ENCODE results near the gene FOLR2.

DNA sequence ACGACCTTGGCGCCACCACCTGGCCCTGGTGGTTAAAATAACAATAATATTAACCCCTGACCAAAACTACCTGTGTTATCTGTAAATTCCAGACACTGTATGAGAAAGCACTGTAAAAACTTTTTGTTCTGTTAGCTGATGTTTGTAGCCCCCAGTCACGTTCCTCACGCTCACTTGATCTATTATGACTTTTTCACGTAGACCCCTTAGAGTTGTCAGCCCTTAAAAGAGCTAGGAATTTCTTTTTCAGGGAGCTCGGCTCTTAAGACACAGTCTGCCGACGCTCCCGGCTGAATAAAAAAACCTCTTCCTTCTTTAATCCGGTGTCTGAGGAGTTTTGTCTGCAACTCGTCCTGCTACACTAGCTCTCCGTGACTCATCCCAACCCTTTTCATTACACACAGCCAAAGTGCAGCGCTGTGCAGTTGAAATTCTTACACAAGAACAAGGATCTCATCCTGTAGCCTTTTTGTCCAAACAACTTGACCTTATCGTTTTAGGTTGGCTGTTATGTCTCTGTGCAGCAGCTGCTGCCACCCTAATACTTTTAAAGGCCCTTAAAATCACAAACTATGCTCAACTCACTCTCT is 83.8 kb upstream of the DEFB108B start:
- RRBS, result no CpG with 5 or more reads among the region's 14 CpGs

- RRBS, result 2% methylated on average over 4 of the region's 43 CpGs
These were observed 46.6 kb upstream of the DEFB108B start for GRCh38 chr11:71786361-71786931.

DNA sequence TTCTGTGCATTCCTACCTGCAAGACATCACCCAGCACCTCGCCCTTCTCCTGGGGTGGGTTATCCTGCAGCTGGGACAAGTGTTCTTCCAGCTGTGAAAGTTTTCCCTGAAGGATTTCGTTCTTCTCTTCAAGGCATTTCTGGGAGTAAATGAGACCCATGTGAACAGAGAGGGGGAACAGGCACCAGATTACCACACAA is 17.6 kb downstream of the IL18BP start:
- RRBS, result no CpG with 5 or more reads among the region's 2 CpGs

DNA sequence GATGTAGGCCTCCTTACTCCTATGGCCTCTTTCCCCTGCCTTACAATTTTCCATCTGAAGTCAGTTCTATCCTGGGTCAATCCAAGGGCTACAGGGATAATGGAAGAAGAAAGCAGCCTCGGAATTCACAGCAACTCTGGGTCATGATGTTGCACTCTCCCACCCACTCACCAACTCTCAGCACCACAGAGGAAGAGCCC is 24.4 kb downstream of the IL18BP start:
- RRBS, result no CpG with 5 or more reads among the region's 1 CpG

- RRBS, result 3% methylated on average over 3 of the region's 30 CpGs
These were observed 38.8 kb downstream of the NUMA1 start for GRCh38 chr11:72041273-72042241.

GRCh38 chr11:72216538-72217002 is at the start of gene FOLR2:
FOLR2 (plus strand) TSS chr11:72216794.
- RRBS, result no CpG with 5 or more reads among the region's 6 CpGs

DNA sequence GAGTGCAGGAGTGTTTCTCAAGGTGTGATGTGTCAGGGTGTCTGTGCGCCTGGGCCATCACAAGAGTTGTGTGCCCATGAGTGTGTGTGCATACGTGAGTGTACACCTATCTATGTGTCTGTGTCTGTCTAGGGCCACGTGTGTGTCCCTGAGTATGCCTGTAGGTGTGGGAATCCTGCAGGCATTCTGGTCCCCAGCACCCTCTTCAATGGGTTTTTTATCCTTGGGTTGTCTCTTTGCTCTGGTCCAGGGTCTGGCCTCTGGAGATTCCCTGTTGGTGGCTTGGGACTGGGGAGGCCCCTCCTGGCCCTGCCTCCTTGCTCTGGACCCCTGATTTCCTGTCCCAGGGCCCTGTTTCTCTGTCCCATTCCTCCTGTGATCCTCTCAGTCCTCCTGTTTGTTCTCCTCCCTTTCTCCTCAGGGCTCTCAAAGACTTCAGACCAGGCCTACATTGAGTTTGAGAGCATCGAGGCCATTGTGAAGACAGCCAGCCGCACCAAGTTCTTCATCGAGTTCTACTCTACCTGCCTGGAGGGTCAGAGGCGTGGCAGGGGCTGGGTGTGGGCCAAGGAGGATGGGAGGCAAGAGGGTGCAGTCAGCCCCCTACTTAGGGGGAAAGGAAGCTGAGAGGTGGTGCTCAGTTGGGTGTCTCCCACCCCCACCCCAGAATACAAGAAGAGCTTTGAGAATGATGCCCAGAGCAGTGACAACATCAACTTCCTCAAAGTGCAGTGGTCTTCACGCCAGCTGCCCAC is 9.5 kb downstream of the INPPL1 start:
- RRBS, result no CpG with 5 or more reads among the region's 8 CpGs

GRCh38 chr11:72583866-72585188 is 89.9 kb downstream of the PDE2A start:
- RRBS, result 42% methylated on average over 43 of the region's 82 CpGs

DNA sequence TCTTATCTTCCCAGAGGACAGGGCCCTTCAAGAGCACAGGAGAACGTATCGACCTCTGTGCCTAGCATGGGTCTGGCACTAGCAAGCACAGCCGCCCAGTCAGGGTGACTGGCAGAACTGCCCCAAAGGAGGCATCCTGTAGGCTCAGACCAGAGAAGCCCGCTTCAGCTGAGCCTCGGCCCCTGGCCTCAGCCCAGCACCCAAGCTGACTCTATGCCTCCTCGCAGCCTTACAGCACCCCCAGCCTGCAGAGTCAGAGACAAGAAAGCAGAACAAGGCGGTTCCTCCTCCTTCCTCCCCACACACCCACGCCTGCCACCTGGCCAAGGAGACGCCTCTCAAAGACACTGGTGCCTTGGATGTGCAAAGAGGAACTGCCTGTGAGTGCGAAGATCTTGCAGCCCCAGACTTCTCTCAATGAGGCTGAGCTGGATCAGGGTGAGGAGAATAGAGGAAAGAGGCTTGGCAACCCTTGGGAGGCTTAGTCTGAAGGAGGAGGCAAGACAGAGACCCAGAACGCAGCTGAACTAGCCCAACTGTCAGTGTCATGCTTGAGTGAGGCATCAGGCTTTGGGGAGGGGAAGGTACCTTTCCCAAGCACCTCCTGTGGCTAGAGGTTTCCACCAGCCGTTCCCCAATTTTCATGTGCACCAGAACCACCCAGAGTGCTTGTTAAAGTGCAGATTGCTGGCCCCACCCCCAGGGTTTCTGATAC is 60.2 kb downstream of the PDE2A start:
- RRBS, result no CpG with 5 or more reads among the region's 12 CpGs

DNA sequence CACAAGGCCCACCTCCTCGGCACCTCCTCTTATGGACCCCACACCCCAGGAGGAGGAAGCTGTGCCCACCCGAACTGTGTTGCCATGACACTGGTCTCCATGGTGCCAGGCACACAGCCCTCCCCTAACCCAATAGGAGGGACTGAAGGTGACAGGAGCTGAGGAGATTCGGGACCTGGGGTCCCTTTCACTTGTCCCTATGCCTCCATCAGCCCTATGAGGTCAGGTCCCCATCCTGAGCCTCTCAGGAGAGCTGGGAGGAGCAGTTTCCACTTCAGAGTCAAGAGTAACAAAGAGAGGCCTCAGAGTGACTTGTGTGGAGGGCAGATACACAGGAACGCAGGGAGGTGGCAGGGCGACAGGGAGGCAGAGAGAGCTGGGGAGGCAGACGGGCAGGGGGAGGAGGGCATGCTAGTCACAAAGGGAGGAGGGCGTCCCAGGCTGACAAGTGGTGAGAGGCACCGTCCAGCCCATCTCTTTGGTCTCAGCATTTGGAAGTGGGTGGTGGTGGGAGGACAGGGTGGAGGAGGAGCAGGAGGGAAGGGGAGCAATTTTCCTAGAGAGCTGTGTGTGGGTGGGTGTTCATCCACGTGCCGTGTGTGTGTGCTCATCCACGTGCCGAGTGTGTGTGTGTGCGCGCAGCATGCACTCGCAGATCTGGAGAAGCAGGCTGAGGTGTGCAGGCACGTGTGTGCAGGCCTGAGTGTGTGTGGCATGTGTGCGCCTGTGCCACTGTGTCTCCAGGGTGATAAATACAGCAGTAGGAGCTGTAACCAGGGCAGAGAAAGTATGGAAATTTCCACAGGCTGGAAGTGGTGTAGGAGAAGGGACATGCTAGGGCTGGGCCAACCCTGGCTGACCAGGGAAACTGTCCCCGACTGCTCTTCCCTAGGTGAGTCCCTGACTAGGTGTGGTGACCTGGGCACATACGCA is 7.0 kb upstream of the PDE2A start:
- RRBS, result no CpG with 5 or more reads among the region's 19 CpGs

- RRBS, result no CpG with 5 or more reads among the region's 22 CpGs
These were observed 27.6 kb upstream of the PDE2A start for GRCh38 chr11:72701449-72702670.

DNA sequence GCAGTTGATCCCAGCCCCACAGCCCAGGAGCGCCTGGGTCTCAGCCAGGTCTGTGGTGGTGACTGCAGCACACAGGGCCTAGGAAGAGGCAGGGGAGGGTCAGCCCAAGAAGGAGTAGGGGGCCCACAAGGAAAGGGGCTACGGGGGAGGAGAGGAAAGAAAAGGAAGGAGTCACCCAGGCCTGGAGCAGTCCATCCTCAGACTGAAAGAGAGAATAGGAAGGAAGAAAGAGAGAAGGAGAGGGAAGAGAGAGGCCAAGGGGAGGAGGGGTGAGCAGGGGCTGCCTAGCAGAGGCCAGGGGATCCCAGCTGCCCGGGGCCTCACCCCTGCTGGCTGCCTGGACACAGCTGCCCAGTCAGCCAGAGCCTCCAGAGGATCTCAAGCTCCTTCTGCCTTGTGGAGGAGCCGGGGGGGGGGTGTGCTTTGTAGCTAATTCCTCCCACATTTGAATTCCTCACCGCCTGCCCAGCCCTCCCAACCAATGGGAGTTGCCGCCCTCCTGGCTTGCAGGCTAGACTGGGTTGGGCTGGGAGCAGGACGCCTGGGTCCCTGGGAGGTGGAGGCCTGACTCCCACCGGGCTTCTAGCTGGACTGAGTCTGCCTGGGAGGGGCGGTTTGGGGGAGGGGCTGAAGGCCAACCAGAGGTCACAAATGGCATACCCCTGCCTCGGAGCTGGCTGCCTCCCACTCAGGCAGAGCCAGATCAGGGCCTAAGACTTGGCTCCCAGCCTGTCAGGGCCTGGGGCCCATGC is 29.0 kb upstream of the PDE2A start:
- RRBS, result 11% methylated on average over 2 of the region's 10 CpGs

DNA sequence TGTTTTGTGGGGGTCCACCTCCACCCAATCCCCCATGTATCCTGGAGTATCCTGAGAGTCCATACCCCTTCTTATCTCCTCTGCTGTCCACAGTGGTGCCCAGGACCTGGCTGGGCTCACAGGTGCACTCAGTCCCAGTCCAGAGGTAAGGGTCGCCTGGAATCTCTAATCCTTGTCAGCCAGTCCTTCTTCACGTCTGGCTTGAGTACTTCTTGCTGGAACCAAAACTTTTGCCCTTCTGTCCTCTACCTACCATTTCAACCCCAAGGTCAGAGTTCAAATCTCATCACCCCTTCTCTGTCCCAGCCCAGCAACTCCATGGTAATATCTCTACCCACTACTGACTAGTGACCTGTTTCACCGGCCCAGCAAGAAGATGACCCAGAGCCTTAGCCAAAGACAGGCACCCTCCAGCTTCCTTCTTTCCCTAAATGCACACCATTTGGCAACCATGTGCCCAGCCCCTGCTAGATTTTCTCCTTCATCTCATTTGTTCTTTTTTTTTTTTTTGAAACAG is 15.0 kb downstream of the ARAP1 start:
- RRBS, result no CpG with 5 or more reads among the region's 3 CpGs

DNA sequence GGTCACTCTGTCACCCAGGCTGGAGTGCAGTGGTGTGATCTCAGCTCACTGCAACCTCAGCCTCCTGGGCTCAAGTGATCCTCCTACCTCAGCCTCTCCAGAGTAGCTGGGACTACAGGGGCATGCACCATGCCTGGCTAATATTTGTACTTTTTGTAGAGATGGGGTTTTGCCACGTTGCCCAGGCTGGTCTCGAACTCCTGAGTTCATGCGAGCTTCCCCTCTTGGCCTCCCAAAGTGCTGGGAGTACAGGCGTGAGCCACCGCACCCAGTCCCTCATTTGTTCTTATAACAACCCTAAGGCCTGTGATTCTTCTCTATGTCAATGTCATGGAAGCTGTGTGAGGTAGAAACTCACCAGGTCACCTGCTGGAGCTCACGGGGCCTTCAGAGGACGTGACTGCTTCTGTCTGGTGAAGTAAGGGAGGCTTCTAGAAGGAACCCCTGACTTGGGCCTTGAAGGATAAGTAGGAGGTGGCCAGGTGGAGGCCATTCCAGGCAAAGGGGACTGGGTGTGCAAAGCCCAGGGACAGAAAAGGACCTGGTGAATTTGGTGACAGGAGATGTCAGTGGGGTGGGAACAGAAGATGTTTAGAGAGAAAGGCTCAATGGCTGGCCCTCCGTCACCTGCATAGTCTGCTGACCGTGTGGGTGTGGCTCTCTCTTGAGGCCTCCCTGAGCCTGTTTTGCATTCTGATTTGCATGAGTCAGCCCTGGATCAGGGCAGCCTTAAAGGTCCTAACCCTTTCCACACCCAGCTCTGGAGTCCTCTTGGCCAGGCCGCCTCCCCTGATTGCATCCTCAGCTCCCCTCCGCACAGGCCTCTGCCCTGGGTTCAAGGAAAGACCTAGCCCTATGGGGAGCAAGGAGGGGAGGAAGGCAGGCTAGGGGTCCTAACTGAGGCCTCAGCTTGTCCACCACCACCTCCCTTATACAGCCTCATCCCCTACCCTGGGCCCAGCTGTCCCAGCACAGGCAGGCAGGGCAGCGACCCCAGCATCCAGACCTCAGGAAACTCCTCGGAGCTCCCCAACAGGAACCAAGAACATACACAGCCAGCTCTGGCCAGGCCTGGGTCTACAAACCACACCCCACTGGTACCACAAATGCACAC is 14.2 kb downstream of the ARAP1 start:
- RRBS, result no CpG with 5 or more reads among the region's 13 CpGs

- RRBS, result no CpG with 5 or more reads among the region's 6 CpGs
These were observed 16.0 kb downstream of the STARD10 start for GRCh38 chr11:72777544-72778525.

DNA sequence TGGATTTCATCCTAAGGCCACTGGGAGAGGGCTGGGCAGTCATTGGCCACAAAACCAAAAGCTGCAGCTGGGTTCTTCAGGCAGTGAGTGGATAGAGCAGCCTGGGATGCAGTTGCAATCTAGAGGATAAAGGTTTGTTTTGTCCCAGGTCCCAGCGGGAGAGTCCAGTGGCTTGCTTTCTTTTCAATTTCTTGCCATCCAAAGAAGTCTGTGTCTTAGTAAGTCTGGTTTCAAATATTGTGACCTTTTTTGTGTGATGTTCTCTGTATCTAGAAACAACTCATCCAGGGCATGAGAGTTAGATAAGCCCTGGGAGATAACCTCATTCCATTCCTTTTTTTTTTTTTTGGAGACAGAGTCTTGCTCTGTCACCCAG is 20.0 kb downstream of the ATG16L2 start:
- RRBS, result no CpG with 5 or more reads among the region's 1 CpG

DNA sequence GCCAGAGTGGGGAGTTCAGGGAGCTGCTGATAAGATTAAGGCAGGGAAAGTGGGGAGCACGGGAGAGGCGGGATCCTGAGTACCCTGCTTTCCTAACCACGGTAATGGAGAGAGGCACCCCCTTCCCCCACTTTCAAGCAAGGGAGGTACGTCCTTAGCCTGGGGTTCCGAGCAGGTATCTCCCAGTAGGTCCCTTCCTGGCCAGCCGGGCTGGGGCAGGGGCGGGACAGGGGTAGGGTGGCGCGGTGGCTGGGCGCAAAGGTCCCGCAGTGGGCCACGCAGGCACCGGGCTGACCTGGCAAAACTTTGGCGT is 393 bp upstream of the P2RY2 start:
- RRBS, result 64% methylated on average over 7 of the region's 14 CpGs

GRCh38 chr11:73321527-73322046 is 13.5 kb downstream of the ARHGEF17 start:
- RRBS, result no CpG with 5 or more reads among the region's 9 CpGs

DNA sequence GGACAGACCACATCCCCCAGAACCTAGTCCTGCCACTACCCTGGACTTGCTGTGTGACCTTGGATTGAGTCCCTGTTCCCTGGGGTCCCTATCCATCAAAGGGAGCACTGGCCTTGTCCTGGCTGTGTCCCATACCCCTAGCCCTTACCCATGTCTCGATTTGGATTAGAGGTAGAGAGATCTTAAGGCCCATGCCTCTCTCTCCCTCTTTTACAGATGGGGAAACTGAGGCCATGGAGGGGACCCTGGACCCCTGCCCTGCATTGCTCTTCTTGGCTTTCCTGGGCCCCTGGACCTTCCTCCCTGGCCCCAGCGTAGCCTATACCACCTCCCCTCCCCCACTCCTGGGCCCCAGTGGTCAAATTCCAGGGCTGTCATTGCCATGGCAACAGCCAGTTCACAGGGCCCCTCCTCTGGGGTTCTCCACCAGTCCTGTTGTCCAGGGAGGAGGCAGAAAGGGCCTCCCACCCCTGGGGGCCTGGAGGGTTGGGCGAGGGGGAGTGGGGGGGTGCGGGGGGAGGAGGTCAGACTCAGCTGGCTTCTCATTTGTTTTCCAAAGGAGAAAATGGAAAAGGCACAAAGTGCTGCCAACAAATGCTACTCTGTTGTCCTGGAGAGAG is 23.2 kb downstream of the ARHGEF17 start:
- RRBS, result no CpG with 5 or more reads among the region's 4 CpGs

Data from brain (tissue), 1 donor.